REH cell (cell line): ENCODE data around the gene PLGLB2.

- PRO-cap: no peak
Observed at GRCh38 chr2:87515118-87515606, 232.7 kb upstream of the PLGLB2 start.

DNA sequence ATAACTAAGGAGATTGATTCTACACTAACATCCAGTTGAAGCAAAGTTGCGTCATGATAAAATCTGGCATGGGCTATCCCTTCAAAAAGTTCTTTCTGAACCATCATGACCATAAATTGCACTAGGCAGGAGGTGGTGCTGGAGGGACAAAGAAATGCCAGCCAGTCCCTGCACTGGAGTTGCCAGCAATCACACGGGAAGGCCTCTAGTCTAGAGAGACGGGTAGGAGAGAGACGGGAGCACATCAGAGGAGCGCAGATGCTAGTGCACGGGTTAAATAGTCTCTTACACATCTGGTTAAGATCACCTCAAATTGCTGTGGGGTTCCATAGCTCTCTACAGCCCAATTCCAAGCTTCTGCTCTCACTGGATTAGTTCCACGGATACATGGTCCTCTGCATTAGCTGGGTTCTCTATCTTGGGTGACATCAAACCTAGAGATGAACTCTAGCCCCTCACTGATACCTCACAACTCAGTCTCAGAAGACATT is 111.1 kb upstream of the PLGLB2 start:
- PRO-cap: no peak

DNA sequence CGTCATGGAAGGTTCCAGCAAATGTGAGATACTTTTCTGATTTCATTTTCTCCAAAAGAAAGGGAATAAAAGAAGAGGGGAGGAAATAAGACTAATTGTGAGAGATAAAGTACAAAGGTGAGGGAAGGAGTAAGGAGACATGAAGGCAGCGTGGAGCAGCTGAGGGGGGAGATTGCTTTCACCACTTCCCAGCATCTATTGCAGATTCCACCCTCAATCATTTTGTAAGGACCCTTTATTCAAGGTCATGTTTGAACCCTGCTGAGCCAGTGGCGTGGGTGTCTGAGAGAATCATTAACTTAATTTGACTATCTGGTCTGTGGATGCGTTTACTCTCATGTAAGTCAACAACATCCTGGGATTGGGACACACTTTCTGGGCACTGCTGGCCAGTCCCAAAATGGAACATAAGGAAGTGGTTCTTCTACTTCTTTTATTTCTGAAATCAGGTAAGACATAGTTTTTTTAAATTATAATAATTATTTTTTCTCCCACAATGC is at the start of gene PLGLB2:
PLGLB2 (plus strand) TSS at position 334 of the 500 bp plus-strand sequence.
- PRO-cap: no peak

DNA sequence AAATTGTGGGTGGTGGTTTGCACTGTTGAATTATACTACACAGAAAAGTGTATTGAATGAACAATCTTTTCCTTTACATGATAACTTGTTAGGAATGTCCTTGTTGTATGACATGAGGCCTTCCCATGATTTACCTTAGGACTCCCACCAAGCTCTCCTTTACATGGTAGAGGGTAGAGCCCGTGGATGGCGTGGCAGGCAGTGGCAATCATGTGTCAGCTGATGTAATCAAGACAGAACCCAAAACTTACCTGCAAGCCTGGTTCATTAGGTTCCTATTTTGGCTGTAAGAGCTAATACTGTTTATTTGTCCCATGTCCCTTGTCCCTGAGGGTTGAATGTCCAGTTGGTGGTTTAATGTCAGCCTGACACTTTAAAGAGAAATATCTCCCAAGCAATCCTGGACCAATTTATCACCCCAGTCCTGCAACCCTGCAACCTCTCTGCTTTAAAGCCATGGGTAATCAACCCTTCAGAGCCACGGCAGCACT is 5.9 kb upstream of the FABP1 start:
- PRO-cap: no peak

- PRO-cap: no peak
Observed at GRCh38 chr2:88136647-88137189, 8.9 kb upstream of the FABP1 start.

DNA sequence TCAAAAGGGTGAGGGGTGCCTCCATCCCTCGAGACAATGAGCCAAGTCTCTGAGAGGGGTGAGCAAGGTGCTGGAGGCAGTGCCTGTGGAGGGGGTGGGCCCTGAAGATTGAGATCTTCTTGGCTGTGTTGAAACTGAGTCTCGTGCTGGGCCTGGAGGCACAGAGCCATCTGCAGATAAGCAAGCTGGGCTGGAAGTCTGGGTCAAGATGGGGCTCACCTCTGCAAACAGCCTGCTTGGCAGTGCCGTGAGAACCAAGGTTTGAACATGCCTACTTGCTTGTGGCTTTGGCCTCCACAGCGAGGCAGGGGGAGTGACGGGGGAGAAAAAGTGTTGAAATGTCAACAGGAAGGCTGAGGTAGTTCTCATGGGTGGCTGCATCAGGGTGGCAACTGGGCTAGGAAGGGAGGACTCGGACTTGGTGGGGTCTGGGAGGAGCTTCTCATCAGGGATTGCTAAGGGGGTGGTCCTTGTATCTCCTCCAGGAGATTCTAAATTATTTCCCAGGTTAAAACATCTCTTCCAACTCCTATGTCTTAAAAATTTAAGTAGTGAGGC is 99.7 kb downstream of the THNSL2 start:
- PRO-cap: no peak

- PRO-cap: no peak
Observed at GRCh38 chr2:88570406-88571170, 46.1 kb downstream of the TEX37 start.

GRCh38 chr2:88609233-88609722 is 18.0 kb downstream of the EIF2AK3 start:
- PRO-cap: no peak

DNA sequence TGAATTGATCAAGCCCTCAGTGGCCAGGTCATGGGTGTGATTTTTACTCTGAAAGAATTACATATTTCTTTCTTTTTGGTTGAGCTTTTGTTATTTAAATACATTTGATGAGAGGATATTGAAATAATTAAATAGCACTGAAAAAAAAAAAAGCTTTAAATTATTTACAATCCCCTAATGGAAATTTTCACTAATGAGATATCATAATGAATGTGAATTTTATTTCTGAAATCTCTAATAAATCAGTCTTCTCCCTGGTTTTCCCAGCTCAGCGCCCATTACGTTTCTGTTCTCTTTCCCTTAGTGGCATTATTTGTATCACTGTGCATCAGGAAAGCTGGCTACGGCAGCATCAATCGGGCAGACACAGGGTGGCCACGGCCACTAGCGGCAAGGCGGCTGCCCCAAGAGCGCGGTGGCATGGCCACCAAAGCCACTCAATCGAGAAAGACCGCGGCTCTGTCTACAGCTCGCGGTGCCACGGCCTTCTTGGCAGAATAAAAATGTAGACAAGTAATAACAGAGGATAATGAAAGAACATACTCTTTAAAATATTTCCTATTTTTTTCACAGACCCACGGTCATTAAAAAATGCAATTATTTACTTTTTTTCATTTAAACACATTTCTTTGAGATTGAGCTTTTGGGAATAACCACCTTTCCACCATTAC is 167.9 kb downstream of the RPIA start:
- PRO-cap: no peak

DNA sequence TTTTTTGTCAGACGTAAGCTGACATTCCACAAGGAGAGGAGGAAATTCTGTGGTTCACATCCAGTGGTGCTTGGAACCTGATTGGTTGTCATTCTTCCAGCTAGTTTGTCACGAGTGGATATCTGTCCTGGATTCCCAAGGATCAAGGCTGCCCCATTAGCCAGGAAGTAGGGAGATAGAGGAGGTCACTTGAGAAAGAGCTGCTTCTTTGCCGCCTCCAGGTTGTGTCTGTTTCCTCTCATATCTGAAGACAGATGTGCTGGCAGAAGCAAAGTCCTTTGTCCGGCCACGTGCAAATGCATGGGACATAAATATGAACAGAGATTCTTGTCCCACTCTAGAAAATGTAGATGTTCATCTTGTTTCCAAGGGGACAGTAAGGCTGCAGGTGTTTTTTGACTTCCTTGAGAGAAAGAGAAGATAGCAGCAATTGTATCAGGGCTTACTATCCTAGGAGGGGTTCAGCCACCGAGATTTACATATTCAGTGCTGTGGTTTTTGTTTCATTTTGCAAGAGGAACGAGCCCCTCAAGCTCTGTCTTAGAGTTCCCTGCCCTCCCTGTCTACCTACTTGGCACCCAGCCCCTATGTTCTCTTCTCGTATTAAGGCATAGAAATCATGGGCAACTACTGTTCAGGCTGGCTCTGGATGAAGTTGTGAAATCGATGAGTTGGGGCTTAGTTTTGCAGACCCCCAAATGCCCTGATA is 174.5 kb downstream of the RPIA start:
- PRO-cap: no peak

- PRO-cap: no peak
Observed at GRCh38 chr2:89027611-89027947, 336.1 kb downstream of the RPIA start.

- PRO-cap: bidirectional peak, plus-strand start at chr2:89585832, minus-strand start at chr2:89585622
Observed at GRCh38 chr2:89585236-89586120, 894.0 kb downstream of the RPIA start.

DNA sequence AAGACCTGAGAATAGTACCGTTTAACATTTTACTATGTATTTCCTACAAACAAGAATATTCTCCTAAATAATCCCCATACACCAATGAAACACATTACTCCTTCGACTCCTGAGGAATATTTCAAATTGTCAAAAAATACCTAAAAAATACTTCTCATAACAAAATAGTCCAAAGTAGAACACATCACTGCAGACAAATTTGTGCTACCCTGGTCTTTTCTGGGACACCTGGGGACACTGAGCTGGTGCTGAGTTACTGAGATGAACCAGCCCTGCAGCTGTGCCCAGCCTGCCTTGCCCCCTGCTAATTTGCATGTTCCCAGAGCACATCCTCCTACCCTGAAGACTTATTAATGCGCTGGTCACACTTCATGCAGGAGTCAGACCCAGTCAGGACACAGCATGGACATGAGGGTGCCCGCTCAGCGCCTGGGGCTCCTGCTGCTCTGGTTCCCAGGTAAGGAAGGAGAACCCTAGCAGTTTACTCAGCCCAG is 1518.2 kb downstream of the RPIA start:
- PRO-cap: no peak

DNA sequence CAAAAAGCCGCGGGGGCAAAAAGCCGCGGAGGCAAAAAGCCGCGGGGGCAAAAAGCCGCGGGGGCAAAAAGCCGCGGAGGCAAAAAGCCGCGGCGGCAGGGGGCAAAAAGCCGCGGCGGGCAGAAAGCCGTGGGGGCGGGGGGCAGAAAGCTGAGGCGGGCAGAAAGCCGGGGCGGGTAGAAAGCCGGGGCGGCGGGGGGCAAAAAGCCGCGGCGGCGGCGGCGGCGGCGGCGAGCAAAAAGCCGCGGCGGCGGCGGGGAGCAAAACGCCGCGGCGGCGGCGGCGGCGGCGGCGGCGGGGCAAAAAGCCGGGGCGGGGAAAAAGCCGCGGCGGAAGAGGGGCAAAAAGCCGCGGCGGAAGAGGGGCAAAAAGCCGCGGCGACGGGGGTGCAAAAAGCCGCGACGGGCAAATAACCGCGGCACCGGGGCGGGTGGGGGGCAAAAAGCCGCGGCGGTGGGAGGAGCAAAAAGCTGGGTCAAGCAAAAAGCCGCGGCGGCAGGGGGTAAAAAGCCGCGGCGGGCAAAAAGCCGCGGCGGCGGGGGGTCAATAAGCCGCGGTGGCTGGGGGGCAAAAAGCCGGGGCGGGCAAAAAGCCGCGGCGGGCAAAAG is 1633.1 kb downstream of the RPIA start:
- PRO-cap: no peak

GRCh38 chr2:94208713-94209235 is 378.3 kb upstream of the AQP7B start:
- PRO-cap: no peak

- PRO-cap: no peak
Observed at GRCh38 chr2:94947222-94947510, 75.9 kb downstream of the TEKT4 start.

DNA sequence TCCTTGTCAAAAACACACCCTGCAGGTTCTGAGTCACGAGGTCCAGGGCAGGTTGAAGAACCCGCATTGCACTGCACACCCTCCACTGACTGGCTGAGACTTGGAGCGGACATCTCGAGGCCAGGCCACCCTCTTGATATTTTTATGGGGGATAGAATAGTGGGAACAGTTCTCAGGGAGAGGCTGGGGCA is 5.8 kb downstream of the MAL start:
- PRO-cap: no peak

DNA sequence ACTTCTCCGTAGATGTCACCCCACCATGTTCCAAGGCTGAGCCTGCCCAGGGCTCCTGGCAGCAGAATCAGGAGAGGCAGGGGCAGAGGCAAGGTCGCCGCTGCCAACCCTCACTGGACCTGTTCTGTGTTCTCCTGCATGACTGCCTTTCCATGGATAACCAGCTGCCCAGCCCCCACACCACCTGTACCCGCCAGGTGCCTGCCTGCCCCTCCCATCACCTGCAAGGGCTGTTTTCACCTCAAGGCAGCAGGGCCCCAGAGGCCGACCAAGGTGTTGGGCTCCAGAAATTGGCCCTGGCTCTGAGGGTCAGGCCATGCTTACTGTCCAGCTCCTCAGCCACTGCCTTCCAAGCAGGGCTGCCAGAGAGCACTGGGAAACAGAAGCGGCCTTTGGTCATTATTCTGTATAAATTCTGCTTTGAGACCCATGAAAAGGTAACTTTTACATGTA is 22.7 kb downstream of the MAL start:
- PRO-cap: unidirectional peak, plus-strand start at position 94 of the sequence

DNA sequence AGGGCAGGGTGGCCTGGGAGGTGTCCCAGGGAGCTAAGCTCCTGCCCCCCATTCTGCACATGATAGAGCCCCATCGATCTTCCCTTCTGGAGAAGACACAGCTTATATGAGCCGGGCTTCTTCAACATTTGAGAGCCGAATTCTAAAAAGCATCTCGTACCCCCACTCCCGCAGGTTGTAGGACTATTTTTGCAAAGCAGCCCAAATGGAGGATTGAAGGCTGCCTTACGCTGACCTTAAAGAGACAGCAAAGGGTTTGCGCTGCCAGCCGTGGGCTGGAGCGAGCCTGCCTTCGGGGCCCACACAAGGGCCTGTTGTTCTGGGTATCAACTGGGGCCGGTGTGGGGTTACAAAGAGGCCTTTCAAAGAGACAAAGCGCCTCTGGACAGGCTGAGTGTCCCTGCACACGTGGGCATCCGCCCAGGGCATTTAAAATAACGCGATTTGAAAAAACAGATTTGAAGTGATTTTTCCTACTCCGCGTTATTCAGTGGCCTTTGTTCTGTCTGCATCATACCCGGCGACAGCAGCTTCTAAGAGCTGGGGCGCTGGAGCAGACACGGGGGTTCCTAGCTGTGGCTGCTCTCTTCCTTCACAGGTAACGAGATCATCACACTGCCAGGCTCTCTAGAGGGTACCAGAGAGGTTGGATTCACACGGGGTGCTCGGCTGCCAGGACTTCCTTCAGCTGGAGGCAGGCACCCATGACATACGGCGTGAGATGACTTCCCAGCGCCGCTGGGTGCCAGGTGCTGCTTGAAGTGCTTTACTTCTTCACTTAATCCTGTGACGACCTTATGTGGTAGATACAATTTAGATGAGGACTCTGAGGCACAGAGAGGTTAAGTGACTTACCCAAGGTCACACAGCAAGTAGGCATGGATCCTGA is 32.1 kb downstream of the MAL start:
- PRO-cap: no peak

GRCh38 chr2:95827083-95828081 is 164.2 kb downstream of the ANKRD36C start:
- PRO-cap: no peak